ENCODE measurements around the gene SEPSECS.

- PRO-cap: no peak
- RAMPAGE, long total RNA, 4 experiments: no peak in any of the 4 experiments
Observed at GRCh38 chr4:24007873-24008382, 118.1 kb upstream of the PPARGC1A start.

GRCh38 chr4:24210335-24211008 is 320.6 kb upstream of the PPARGC1A start:
- PRO-cap: no peak
- RAMPAGE, long total RNA, 4 experiments: no peak in any of the 4 experiments

DNA sequence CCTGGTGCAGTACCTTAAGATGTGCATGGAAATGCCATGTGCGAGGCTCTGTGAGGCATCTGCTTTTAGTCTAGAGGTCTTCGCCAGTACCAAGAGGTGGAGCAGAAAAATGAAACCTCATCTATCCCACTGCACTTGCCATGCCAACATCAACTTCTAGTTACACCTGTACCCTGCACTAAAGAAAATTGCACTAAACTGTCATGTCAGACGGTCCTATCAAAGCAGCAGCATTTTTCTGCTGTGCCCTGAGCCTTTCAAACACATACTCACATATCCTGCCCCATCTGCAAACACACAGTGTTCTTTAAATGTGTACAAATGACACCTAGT is 346.5 kb upstream of the PPARGC1A start:
- PRO-cap: no peak
- RAMPAGE, long total RNA, 4 experiments: no peak in any of the 4 experiments

DNA sequence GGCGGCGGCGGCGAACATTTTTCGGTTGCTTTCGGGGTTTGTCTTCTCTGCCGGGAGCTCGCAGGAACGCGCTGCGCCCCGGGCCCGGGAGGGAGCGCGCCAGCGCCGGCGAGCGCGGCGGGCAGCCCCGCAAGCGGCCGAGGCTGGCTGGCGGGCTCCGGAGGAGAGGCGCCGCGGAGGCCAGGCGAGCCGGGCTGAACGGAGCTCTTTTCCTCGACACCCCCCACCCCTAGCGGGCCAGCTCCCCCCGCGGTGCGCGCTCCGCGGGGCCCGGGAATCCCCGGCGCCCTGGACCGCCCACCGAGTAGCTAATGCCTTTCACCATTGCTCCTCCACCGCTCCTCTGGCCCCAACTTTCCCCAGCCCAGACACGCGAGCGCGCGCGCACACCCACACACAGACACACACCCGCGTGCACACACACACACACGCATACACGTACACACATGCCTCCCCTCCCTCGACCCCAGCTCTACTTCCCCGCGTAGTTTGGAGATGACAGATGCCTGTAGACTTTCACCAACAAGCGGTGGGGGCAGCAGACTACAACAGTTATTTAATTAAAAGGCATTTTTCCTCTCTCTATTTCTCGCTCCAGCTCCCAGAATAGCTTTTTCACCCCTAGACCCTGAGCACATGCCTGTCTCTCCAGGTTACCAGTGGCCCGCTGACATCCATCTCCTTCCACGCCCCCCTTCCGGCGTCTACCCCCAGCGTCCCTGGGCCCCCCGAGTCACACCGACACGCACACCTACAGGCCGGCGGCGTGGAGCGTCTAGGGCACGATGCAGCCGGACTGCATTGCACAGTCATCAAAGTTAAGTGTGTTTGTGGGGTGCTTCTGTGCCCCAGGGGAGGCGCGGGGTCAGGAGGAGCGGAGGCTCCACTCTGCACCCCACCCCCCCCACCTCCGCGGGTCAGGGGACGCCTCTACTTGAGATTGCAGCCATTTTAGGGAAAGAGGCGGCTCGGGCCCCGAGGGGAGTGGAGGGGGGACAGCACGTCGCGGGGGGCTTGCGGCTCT is 113.1 kb downstream of the DHX15 start:
- PRO-cap: no peak
- RAMPAGE, long total RNA, 4 experiments: no peak in any of the 4 experiments

- PRO-cap: no peak
- RAMPAGE, long total RNA, 4 experiments: no peak in any of the 4 experiments
Observed at GRCh38 chr4:24657807-24658472, 73.6 kb upstream of the DHX15 start.

DNA sequence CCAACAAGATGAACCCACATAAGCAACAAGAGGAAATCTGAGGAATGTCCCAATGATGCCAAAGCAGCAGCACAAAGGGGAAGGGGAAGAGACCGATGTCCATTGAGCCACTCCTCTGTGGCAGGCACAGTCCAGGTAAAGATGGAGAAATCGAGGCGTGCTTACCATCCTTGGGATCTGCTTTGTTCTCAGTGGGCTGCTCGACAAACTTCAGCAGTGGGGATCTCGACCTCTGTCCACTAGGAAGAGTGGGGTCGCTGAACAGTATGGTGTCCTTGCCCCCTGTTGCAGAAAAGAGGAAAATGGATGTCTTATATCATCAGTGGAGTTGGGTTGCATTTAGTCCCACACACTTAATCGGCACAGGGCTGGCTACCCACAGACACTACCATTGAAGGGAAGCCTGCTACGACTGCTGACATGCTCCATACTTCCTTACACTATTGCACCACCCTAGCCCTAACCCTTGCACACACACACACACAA is 24.4 kb downstream of the SOD3 start:
- PRO-cap: no peak
- RAMPAGE, long total RNA, 4 experiments: no peak in any of the 4 experiments

GRCh38 chr4:24973605-24974719 is 56.8 kb downstream of the LGI2 start:
- PRO-cap: no peak
- RAMPAGE, long total RNA, 4 experiments: no peak in any of the 4 experiments

- PRO-cap: bidirectional peak, plus-strand start at chr4:25160704, minus-strand start at chr4:25160394
- RAMPAGE, long total RNA, 4 experiments: start-site peak on the plus strand in 4 of 4 experiments, at chr4:25160545-25160860 at its widest, 24 to 58 reads per replicate; start-site peak on the minus strand in 3 of 4 experiments, at chr4:25160372-25160463 at its widest, 18 to 74 reads per replicate
Observed at GRCh38 chr4:25160233-25161133, at the start of gene SEPSECS. Gene SEPSECS (minus strand): TSS chr4:25160449.

- PRO-cap: no peak
- RAMPAGE, long total RNA, 4 experiments: no peak in any of the 4 experiments
Observed at GRCh38 chr4:25178627-25179537, 18.6 kb upstream of the SEPSECS start.

- PRO-cap: no peak
- RAMPAGE, long total RNA, 4 experiments: no peak in any of the 4 experiments
Observed at GRCh38 chr4:25254888-25255514, 21.2 kb downstream of the PI4K2B start.

- PRO-cap: no peak
- RAMPAGE, long total RNA, 4 experiments: no peak in any of the 4 experiments
Observed at GRCh38 chr4:25299792-25300295, 12.7 kb upstream of the ZCCHC4 start.

DNA sequence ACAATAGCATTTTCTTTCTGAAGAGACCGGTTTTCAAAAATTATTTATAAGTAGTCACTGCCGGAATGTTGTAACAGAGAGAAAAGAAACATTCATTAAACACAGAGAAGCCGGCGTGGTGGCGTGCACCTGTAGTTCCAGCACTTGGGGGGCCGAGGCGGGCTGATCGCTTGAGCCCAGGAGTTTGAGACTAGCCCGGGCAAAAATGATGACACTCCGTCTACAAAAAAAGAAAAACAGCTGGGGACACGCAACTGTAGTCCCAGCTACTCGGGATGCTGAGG is 855 bp downstream of the ZCCHC4 start:
- PRO-cap: no peak
- RAMPAGE, long total RNA, 4 experiments: no peak in any of the 4 experiments

DNA sequence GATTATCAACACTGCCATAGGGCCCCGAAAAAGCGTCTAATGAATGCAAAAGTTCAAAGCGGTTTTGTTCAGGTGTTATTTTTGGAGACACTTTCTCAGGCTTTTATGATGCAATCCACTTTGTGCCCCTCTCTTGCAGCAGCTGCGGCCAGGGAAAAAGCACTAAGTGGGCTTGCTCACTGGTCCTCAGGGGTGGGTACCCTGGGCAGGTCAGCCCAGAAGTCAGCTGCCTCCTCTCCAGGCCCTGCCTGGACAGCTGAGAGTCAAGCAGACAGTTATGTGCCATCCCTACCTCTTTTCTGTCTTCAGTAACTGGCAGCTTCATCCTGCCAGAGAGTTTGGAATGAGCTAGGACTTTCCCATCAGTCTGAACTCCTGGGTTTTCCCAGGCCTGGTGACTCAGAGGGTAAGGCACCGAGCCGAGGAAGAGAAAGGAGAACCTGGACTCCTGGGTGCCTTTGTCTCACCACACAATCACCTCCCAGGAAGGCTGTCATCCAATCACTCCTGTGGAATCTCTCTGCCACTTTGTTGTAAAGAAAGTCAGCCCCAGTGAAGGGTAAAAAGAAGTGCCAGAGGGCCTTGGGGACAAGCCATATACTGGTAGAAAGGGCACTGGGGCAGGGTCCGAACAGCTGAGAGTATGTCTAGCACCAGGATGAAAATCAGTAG is 3.5 kb upstream of the SLC34A2 start:
- PRO-cap: no peak
- RAMPAGE, long total RNA, 4 experiments: no peak in any of the 4 experiments

- PRO-cap: no peak
- RAMPAGE, long total RNA, 4 experiments: no peak in any of the 4 experiments
Observed at GRCh38 chr4:25843600-25844263, 19.1 kb downstream of the SEL1L3 start.

- PRO-cap: no peak
- RAMPAGE, long total RNA, 4 experiments: no peak in any of the 4 experiments
Observed at GRCh38 chr4:25859535-25860126, 3.2 kb downstream of the SEL1L3 start.

- PRO-cap: no peak
- RAMPAGE, long total RNA, 4 experiments: no peak in any of the 4 experiments
Observed at GRCh38 chr4:25860528-25861309, 2.1 kb downstream of the SEL1L3 start.

DNA sequence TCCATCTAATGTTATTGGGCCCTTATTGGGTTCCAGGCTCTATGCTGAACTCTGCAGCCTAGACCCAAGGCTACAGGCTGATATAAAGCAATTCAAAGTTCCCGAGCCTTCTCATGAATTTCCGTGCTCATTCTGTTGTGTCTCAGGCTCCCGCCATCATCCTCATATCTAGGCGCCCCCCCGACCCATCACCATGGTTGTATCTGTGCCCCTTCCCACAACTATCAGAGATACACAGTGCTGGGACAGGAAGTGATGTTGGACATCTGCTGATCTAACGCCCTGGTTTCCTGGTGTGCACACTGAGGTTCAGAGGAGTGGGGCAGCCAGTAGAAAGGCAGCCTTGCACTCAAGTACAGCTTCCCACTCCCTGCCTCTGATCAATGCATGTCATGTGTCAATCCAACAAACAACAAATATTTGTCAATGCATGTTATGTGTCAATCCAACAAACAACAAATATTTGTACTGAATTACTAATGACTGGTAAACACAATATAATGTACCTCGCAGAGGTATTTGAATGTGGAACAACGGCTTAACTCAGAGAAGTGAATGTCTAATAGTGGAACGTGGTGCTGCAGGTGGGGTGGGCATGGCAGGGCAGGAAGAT is 10.1 kb upstream of the SEL1L3 start:
- PRO-cap: no peak
- RAMPAGE, long total RNA, 4 experiments: no peak in any of the 4 experiments

DNA sequence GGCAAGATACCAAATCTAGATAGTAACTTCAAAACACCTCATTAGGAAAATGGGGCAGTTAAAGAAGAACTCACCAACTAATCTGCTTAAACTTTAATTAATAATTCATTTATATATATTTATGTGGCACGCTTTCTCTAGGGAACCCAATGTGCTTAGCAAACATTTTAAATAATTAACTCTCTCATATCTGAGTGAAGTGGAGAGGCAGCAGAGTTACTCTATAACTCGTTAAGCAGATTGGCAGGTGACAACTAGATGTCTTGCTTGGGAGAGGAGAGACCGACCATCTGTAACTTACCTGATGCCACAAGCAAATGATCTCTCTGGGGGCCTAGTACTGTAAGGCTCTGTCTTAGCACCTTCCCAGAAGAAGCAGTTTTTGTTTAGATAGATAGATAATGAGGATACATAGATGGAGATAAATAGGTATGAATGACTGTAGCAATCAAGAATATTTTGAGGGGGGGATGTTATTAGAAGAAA is 11.8 kb upstream of the SEL1L3 start:
- PRO-cap: no peak
- RAMPAGE, long total RNA, 4 experiments: no peak in any of the 4 experiments

GRCh38 chr4:26015141-26015846 is 101.3 kb downstream of the SMIM20 start:
- PRO-cap: no peak
- RAMPAGE, long total RNA, 4 experiments: no peak in any of the 4 experiments

- PRO-cap: no peak
- RAMPAGE, long total RNA, 4 experiments: no peak in any of the 4 experiments
Observed at GRCh38 chr4:26051114-26051385, 137.0 kb downstream of the SMIM20 start.

Data from suprapubic skin (tissue), 4 donors.